Left cardiac atrium (tissue), 1 donor: Measurements from ENCODE around the genes RAB17 and RBM44.

DNA sequence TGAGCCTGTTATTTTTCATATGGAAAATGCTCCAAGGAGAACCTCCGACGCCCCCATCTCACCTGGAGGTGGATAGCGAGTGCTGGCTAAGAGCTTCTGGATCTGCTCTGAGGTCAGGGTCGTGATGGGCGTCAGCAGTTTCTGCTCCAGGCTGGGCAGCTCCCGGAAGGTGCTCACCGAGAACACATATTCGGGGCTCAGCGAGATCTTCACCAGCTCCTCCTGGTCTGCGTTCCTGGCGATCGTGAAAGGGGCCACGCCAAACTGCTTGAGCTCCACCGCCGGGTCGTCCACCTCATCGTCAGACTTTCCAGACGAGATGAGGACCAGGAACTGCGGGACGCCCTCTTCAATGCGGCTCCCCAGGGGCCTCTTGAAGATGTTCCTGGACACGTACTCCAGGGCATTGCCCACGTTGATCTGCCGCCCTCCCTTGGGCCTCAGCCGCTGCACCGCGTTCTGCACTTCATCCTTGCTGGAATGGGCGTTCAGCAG lies 42.2 kb downstream of the COL6A3 start:
- PRO-cap: no peak

DNA sequence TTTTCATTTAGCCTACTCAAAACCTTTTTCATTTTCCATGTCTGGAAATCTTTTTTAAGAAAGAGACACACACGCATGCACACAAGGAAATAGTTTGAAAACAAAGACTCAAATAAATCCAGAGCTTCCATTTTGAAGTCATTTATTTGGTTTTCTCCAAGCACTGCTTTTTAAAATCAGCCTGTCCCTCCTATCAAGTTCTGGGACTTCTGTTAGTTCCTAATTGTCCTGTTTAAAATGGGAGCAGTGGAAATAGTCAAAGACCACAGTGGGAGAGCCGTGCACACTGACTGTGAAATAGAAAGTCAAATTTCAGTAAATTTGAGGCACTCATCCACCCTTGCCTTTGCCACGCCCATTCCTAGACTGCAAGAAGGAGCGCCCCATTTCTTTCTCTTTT lies 7.7 kb downstream of the COL6A3 start:
- PRO-cap: no peak

GRCh38 chr2:237410642-237411703 lies 3.0 kb downstream of the COL6A3 start:
- PRO-cap: bidirectional peak, plus-strand start at chr2:237411400, minus-strand start at chr2:237411108

GRCh38 chr2:237412530-237412981 lies 1.4 kb downstream of the COL6A3 start:
- PRO-cap: no peak

GRCh38 chr2:237414447-237414846 lies 483 bp upstream of the COL6A3 start:
- PRO-cap: no peak

DNA sequence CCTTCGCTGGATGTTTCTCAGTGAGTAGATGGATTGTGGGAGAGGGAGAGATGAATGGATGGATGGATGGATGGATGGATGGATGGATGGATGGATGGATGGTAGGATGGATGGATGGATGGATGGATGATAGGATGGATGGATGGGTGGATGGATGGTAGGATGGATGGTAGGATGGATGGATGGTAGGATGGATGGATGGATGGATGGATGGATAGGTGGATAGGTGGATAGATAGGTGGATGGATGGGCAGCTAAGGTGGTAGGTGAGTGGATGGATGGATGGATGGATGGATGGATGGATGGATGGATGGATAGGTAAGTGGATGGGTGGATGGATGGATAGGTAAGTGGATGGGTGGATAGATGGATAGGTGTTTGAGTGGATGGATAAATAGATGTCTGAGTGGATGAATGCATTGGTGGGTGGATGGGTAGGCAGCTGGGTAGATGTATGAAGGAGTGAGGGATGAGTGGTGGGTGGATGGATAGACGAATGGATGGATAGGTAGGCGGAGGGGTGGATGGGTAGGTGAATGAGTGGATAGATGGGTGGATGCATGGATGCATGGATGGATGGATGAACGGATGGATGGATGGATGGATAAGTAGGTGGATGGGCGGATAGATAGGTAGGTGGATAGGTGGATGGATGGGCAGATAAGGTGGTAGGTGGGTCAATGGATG lies 29.8 kb downstream of the MLPH start:
- PRO-cap: no peak

DNA sequence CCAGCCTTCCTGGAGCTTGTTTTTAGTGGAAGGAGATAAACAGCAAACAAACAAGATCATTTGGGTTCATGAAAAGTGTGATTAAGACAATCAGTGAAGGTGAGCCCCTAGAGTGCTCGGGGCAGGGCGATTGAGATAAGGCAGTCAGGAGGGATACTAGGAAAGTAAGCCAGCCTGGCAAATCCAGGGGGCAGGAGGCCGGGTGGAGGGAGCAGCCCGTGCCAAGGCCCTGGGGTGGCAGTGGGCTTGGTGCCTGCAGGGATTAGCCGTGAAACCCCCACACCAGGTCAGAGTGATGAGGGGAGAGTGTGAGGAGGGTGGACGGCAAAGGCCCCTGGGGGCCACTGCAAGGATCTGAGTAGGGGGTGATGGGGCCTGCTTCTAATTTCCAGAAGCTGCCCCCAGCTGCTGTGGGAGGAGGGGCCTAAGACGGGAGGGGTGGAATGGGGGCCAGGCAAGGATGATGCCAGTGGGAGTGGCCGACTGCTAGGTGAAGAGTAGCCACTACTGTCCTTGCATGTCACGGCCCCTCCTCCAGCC lies 24.6 kb upstream of the PRLH start:
- PRO-cap: no peak

- PRO-cap: no peak
Measured at GRCh38 chr2:237589980-237590895, at the start of gene RAB17. RAB17 (minus strand) TSS chr2:237590734.

GRCh38 chr2:237616489-237617070 lies 10.8 kb upstream of the LRRFIP1 start:
- PRO-cap: no peak

- PRO-cap: no peak
Measured at GRCh38 chr2:237643952-237644765, 16.8 kb downstream of the LRRFIP1 start.

DNA sequence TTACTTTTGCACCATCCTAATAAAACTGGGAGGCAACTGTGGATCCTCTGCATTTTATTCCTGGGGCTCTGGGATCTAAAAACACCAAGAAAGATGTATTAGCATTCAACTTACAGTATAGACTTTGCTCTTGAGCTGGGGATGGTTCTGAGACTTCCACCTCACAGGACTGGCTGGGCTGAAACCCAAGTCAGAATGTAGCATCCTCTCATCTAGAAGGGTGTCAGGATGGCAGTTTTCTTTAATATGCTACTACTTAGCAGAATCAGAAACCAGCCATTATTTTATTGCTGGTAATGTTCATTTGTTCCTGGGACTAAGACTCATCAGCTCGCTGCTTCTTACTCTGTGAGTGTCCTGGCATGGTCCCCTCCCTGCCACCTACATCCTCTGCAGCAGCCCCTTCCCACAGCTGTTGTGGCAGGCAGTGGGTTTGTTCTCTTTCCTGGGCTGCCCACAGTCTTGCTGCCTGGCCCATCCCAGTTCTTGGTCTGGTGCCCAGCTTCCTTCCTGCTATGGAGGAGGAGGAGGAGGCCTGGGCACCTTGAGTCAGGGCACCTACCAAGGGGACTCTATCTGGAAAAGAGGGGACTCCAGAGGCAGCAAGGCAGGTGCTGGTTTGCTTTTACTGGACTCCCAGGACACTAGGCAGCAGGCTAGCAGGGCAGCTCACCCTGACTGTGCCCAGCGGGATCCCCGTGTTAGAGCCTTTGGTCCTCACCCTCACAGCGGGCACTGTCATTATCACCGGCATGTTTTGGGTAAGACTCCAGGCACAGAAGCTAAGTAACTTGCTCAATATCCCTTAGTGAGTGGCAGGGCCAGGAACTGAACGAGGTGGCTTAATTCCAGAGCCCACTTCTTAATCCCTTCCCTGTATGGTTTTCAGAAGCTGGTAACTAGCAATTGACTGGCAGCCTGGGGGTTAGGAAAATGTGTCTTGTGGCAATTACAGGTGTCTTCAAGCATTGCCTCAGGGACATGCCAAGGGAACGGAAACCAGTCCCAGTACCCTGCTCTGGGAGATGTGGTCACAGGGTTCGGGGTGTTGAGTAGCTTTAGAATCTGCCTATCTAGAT lies 62.1 kb downstream of the LRRFIP1 start:
- PRO-cap: no peak

- PRO-cap: no peak
Measured at GRCh38 chr2:237721532-237722133, 76.9 kb upstream of the RBM44 start.

DNA sequence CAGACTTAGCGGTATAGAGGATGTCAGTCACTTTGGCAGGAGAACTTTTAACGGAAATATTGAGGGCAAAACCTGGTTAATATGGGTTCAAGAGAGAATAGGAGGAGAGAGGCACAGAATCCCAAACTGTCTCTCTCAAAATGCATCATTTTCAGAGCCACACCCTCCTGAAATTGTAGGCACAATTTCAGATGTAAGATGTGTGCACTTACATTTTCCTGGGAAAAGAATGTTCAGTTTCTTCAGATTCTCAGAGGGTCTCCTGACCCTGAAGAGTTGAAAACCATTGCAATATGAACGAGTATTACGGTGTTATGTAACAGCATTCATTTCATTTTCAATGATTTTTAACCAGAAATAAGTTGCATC lies 76.5 kb upstream of the RBM44 start:
- PRO-cap: no peak

DNA sequence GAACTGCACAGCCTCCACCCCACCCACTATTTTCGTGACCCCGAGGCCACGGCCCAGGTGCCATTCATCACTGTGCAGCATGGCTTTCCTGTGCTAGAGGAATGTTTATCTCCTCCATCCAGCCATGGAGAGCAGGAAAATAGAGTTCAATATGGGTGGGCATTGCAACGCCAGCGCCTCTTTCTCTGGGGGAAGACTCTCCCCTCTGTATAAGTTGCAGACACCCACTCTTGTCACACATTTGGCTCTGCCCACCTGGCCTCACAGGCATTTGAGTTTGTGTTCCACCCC lies 57.8 kb upstream of the RBM44 start:
- PRO-cap: no peak

DNA sequence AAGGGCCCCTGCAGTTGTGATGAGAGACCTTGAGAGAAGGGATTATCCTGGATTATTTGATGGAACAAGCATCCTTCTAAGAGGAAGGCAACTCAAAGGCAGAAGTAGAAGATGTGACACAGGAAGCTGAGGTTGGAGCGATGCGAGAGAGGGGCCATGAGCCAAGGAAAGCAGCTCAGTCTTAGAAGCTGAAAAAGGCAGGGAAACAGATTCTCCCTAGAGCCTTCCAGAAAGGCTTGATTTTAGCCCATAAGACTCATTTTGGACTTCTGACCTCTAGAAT lies 41.8 kb upstream of the RBM44 start:
- PRO-cap: no peak

- PRO-cap: no peak
Measured at GRCh38 chr2:237763834-237764333, 34.7 kb upstream of the RBM44 start.

DNA sequence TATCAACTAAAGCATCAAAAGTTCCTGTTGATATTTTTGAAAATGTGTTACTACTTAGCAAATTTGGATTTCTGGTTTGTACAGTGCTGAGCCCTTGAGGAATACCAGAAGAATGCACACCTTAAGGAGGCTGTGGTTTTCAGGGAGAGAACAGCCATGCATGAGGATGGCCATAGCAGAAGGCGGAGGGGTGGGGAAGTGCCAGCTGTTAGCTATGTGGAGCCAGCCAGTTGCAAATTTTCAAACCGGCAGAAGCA lies 16.5 kb upstream of the RBM44 start:
- PRO-cap: no peak

GRCh38 chr2:237798450-237798878 lies at the start of gene RBM44:
RBM44 (plus strand) TSS chr2:237798779.
- PRO-cap: no peak

- PRO-cap: no peak
Measured at GRCh38 chr2:237861935-237862609, 2.6 kb downstream of the RAMP1 start.

- PRO-cap: no peak
Measured at GRCh38 chr2:237879111-237879529, 19.7 kb downstream of the RAMP1 start.